Subcutaneous adipose tissue (tissue), 3 donors: ENCODE data around the gene C17orf99.

- PRO-cap, result no peak
- RAMPAGE, long total RNA, 3 experiments, result start-site peak on the minus strand in 1 of 3 experiments, at chr17:78122613-78122674 at its widest, 10 reads per replicate
Observed at GRCh38 chr17:78122393-78123036, 6.0 kb downstream of the TMC6 start.

DNA sequence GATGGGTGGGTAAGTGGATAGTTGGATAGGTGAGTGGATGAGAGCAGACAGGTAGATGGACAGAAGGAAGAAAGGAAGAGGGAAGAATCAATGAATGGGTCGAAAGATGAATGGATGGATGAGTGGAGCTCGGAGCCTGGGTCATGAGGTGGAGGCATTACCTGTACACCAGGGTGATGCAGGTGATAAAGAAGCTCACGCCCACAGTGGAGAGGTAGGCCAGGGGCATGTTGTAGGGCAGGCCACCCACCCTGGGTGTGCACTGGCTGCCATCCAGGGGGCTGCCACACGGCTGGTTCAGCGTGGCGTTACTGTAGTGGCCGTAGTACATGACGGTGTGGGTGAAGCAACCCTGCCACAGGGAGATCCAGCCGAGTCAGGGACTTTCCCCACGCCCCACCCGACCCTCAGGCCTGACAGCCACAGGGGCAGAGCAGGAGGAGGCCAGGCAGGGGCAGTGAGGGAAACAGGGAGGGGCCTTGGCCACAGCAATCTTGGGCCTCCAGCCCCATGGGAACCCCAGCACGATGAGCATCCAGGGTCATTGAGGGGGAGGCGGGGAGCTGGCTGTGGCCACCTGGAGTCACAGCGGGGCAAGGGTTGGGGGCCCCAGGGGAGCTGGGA is 4.6 kb downstream of the TMC6 start:
- PRO-cap, result no peak
- RAMPAGE, long total RNA, 3 experiments, result start-site peak on the minus strand in 1 of 3 experiments, centred at position 111 of the sequence, 10 reads per replicate

- PRO-cap, result no peak
- RAMPAGE, long total RNA, 3 experiments, result no peak in any of the 3 experiments
Observed at GRCh38 chr17:78125655-78126827, 2.5 kb downstream of the TMC6 start.

DNA sequence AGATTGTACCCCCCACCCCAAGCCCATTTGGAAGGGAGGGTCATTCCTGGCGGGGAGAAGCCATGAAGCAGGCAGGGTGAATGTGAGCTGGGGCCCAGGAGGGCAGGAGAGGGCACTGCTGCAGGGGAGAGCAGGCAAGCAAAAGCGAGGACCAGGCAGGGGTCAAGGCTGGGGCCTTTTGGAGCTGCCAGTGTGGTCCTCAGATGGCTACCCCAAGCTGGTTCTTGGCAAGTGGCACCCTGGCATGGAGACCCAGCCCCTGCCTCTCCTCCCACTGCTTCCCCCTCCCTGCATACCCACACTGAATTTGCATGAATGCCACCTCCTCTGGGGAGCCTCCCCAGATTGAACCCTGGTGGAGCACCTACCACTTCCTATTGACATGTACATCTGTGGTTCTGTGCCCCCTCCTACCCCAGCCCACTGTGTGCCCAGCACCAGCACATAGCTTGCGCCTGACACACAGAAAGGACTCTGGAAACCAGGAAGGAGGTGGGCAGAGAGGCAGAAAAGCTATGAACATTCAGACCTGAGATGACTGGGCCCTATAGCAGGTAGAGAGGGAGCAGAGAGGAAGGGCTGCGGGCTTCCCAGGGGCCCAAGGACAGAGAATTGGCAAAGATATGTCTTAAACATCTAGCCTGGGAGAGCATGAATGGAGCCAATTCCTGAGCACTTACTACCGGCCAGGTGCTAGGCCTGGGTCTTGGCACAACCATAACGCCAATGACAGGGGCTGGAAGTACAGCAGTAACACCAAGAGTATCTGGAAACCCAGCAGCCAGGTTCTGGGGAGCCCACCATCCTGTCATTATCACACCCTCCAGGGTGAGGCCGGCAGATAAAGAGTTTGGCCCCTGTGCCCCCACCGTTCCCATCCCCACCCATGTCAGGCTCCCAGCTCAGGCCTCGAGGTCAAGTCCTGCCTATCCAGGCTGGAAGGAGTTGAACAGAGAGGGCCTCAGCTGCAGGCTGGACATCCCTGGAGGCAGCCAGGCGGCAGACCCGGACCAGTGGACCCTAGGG is 759 bp upstream of the TMC8 start:
- PRO-cap, result no peak
- RAMPAGE, long total RNA, 3 experiments, result no peak in any of the 3 experiments

- PRO-cap, result no peak
- RAMPAGE, long total RNA, 3 experiments, result start-site peak on the plus strand in 1 of 3 experiments, at chr17:78131374-78131948 at its widest, 7 reads per replicate
Observed at GRCh38 chr17:78131466-78131875, 900 bp downstream of the TMC8 start.

DNA sequence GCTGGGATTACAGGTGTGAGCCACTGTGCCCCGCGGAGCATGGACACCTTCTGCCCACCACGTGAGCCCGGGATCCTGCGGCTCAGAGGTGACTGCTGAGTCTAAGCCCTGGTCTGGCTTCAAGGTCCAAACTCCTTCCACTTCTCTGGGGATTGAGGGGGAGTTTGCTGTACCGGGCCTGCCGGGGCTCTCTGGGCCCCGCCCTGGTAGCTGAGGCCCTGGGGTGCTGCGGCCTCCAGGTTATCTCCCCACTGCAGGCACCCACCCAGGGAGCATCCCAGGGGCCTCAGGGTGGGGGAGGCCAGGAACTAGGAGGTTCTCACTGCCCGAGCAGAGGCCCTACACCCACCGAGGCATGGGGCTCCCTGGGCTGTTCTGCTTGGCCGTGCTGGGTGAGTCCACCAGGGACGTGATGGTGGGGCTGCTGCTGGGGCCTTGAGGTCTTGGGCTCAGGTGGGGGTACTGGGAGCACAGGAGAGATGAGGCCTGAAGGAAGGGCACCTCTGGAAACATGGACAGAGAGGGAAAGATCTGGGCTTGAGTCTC is at the start of gene C17orf99:
Gene C17orf99 (plus strand): TSS at position 333 of the 546 bp plus-strand sequence.
- PRO-cap, result no peak
- RAMPAGE, long total RNA, 3 experiments, result no peak in any of the 3 experiments

GRCh38 chr17:78184108-78184753 is 2.6 kb downstream of the TK1 start:
- PRO-cap, result no peak
- RAMPAGE, long total RNA, 3 experiments, result no peak in any of the 3 experiments

DNA sequence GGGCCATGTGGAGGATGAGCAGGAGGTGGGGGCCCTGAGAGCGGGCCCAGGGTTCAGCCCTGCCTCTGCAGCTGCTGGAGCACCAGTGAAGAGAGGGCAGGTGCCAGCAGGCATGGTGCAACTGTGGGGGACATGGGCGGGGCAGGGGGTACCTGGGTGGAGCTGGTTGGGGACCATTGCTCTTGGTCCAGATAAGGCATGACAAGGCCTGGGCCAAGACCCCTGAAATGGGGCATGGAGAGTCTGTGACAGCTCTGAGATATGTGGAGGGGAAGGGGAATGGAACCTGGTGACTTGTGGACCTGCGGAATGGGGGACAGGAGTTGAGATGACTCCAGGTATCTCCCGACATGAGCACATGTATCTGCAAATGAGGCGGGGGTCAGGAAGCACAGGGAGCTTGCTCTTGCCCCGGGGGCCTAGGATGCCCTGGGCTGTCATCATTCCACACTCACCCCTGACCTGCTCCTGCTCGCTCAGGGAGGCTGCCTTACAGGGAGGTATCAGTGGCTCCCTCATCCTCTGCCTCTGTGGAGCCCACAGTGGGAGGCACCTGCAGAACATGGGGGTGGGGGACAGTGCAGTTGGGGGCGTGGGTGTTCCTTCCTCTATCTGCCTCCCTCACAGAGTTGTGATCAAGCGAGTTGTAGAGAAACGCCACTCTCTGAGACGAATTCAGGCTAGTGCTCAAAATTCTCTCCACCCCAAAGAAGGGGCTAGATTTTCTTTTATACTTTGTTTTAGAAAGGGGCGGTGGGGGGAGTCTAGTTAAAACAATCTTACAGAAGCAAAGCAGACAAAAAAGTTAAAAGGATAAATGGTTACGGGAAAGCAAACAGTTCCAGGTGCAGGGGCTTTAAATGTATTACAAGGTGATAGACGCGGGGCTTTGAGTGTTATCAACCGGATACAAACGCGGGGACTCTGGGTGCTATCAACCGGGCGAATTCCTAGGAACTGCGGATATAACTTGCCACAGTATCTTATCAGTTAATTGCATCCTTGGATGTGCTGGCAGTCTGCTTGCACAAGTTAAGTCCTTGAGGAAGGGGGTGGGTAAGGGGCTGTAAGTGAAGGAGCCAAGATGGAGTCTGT is 40.3 kb downstream of the TMEM235 start:
- PRO-cap, result no peak
- RAMPAGE, long total RNA, 3 experiments, result no peak in any of the 3 experiments

- PRO-cap, result bidirectional peak, plus-strand start at chr17:78342116, minus-strand start at chr17:78341979
- RAMPAGE, long total RNA, 3 experiments, result no peak in any of the 3 experiments
Observed at GRCh38 chr17:78341328-78342023, 18.4 kb downstream of the SOCS3 start.

DNA sequence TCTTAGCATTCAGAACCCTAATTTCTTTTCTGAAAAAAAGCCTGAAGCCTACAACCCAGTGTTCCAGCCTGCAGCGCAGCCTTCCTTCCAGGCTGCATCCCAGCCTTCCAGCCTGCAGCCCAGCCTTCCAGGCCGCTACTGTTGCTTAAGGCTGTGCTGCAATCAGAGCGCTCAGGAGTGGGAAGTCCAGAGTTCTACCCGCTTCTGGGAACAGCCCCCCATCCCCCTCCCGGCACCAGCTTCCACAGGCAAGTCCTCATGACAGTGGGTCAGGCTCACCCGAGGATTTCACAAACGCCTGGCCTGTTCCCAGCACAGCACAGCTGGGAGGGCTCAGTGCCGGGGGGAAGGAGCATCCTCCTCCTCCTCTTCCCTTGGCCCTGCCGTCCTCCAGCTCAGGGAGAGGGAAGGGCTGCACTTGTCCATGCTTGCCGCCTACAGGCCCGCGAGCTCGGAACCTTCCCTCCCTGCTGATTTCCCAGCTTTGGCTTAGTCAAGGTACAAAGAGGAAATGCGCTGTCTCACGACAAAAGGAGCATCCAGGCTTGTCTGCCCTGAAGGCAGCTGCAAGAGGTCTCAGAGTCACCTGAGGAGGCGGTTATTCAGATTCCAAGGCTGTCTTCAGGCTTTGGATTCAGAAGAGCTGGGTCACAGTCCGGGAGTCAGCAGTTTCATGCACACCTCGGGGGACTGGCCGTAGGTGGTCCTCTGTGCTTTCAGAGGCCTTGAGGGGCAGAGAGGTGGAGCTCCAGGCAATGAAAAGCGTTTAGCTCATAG is 8.3 kb downstream of the SOCS3 start:
- PRO-cap, result bidirectional peak, plus-strand start at position 336 of the sequence, minus-strand start at position 140 of the sequence
- RAMPAGE, long total RNA, 3 experiments, result no peak in any of the 3 experiments

- PRO-cap, result unidirectional peak, plus-strand start at chr17:78359513; bidirectional peak, plus-strand start at chr17:78359970, minus-strand start at chr17:78359667
- RAMPAGE, long total RNA, 3 experiments, result no peak in any of the 3 experiments
Observed at GRCh38 chr17:78359359-78360024, 385 bp downstream of the SOCS3 start.

DNA sequence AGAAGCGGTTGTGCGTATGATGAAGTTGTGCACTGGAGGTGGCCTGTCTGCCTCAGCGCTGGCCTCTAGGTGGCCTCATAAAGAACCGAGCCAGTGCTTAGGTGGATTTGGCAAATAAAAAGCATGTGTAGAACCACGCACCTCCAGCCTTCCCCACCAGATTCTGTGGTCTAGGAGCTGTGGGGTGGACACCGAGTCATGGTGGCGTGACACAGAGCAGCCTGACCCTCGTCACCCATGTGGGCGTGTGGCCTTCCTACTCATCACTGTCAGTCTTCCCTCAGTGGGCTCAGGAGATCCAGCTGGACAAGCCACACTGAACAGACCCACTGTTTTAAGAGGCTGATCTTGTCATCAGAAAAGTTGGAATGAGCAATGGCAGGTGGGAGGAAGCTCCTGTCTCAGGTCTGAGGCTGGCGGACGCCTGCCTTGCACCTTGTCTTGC is 34.1 kb downstream of the PGS1 start:
- PRO-cap, result bidirectional peak, plus-strand start at position 283 of the sequence, minus-strand start at position 165 of the sequence
- RAMPAGE, long total RNA, 3 experiments, result no peak in any of the 3 experiments

DNA sequence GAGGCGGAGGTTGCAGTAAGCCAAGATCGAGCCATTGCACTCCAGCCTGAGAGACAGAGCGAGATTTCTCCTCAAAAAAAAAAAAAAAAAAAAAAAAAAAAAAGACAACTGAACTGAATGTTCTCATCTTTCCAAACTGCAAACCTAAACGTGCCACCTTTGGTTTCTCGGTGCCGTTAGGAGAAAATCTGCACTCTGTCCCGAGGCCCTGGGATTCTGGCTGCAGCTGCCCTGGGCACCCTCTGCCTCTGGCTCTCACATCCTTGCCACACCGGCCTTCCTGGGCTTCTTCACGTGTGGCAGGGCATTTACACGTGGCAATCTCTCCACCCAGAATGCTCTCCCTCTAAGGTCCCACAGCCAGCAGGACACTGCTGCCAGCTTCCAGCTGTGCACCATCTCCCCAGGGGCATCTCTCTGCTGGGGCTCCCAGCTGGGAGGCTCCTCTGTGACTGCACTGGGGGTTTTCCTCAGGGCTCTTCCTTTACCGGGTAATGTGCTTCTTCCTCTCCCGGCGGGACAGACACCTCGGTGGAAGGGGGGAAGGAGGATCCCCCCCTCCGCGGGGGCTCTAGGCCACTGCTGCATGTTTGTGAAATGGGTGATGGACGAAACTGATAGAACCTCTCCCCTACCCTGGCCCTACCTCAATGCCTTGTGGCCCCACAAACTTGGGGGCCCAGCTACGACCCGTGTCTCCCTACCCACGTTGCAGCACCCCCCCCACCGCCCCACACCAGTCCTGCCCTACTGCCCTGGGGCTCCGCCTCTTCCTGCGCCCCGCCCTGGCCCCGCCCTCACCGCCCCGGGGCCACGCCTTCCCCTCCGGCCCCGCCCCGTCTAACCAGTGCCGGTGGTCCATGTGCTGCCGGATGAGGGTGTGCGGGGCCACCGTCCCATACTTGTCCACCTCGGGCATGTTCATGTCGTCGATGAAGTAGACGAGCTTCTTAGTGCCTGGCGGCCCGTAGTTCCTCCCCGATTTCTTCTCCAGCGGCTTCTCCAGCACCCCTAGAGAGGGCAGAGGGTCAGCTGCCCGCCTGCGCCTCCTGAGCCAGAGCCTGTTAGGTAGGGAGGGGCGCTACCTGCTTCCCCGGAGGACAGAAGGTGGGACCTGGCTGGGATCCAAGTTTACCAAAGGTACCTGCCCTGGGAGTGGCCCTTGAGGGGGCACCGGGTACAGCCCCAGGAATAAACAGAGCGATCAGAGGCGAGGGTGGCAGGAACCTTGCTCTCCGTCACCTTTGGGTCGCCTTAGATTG is 92.7 kb downstream of the DNAH17 start:
- PRO-cap, result no peak
- RAMPAGE, long total RNA, 3 experiments, result no peak in any of the 3 experiments

GRCh38 chr17:78504988-78505414 is 72.2 kb downstream of the DNAH17 start:
- PRO-cap, result no peak
- RAMPAGE, long total RNA, 3 experiments, result no peak in any of the 3 experiments

- PRO-cap, result no peak
- RAMPAGE, long total RNA, 3 experiments, result no peak in any of the 3 experiments
Observed at GRCh38 chr17:78665989-78666593, 88.9 kb upstream of the DNAH17 start.

- PRO-cap, result no peak
- RAMPAGE, long total RNA, 3 experiments, result no peak in any of the 3 experiments
Observed at GRCh38 chr17:78672536-78673253, 95.5 kb upstream of the DNAH17 start.

DNA sequence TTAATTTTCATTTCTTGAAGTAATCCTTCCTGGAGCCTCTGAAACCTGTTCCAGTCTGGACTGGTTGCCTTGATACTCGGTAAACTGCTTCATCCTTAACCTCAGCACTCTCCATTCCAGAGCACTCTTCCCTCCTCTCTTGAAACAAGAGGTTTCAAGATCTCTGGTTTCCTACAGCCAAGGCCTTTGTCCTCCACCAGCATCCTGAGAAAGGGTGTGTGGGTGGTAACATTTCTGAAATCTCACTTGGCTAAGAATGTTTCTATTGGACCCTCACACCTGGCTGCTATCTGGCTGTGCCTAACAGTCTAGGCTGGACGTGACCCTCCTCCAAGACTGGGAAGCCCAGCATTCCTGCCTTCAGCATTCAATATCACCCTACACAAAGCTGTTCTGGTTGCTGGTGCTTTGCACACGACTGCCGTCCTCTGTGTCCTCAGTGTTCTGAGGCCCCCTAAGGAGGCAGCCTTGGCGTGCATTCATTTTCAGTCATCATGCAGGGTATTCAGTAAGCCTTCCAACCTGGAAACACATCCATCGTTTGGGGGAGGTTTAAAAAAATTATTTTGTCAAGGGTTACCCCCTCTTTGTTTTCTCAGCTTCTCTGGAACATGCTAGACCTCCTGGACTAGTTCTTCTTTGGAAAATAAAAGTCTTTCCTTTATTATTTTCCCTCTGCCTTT is 99.6 kb downstream of the CYTH1 start:
- PRO-cap, result no peak
- RAMPAGE, long total RNA, 3 experiments, result no peak in any of the 3 experiments

GRCh38 chr17:78697969-78698506 is 84.0 kb downstream of the CYTH1 start:
- PRO-cap, result no peak
- RAMPAGE, long total RNA, 3 experiments, result no peak in any of the 3 experiments

GRCh38 chr17:78718453-78719190 is 63.5 kb downstream of the CYTH1 start:
- PRO-cap, result no peak
- RAMPAGE, long total RNA, 3 experiments, result no peak in any of the 3 experiments

DNA sequence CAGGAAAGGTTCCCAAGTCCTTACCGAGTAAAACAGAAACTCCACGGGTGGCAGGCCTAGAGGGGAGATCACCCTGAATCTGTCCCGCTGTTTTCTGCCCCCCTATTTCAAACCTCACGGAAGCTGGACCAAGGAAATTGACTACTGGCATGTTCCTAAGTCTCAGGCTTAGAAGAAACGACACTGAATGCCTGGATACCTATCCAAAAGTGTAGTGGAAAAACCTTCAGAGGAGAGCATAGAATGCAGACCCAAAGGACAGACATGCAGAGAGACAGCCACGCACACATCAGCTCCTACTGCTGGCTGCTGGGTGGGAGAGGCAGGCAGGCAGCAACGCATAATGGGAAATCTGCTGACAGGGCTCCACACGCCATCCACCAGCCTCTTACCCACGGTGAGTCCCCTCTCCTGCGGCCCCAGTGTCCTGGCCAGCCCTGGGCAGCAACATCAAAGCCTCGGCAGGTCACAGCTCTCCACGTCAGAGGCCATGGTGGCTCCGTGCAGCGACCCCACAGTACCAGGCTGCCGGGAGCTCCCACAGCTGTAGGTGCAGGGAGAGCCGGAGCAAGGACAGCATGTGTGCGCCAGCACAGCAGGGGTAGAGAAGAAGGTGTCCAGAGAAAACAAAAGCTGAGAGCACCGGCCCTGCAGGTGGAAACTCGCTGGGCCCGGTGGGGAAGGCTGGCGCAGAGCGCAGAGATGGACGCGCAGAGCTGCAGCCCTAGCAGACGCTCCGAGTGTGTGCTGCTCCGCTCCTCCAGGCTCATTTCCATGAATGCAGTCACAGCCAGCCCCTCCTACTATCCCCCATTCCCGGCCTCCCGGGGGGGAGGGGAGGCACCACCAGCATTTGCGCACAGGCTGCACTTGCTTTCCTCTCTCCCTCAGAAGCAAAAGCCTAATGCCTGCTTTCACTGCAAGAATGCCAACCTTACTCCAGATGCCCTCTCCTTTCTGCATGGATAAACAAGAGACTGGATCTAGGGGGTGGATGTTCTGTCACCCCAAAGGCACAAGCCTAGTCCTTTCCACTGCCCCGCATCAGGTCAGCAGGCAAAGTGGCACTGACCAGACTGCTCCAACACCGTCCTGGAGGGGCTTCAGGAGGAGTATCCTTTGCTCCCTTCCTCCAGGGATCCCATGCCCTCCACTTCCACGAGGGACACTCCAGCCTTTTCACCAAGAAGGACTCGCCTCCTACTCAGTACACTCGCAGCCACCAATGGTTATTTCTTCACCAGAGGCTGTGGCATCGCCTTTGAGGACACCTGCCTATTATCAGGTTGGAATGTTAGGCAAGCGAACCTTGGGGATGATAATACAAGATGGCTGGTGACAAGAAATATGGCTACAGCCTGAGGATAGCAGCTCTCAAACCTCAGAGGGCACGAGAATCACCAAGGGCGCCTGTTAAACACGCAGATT is 58.7 kb downstream of the CYTH1 start:
- PRO-cap, result no peak
- RAMPAGE, long total RNA, 3 experiments, result no peak in any of the 3 experiments